Astrocyte (in vitro differentiated cells and primary cell): Measurements from ENCODE around the genes PGAM2 and MYL7.

- PRO-cap = no peak
- RRBS, 2 experiments = no CpG with 5 or more reads among the region's 1 CpG
Measured at GRCh38 chr7:39649631-39650140, 26.3 kb downstream of the RALA start.

DNA sequence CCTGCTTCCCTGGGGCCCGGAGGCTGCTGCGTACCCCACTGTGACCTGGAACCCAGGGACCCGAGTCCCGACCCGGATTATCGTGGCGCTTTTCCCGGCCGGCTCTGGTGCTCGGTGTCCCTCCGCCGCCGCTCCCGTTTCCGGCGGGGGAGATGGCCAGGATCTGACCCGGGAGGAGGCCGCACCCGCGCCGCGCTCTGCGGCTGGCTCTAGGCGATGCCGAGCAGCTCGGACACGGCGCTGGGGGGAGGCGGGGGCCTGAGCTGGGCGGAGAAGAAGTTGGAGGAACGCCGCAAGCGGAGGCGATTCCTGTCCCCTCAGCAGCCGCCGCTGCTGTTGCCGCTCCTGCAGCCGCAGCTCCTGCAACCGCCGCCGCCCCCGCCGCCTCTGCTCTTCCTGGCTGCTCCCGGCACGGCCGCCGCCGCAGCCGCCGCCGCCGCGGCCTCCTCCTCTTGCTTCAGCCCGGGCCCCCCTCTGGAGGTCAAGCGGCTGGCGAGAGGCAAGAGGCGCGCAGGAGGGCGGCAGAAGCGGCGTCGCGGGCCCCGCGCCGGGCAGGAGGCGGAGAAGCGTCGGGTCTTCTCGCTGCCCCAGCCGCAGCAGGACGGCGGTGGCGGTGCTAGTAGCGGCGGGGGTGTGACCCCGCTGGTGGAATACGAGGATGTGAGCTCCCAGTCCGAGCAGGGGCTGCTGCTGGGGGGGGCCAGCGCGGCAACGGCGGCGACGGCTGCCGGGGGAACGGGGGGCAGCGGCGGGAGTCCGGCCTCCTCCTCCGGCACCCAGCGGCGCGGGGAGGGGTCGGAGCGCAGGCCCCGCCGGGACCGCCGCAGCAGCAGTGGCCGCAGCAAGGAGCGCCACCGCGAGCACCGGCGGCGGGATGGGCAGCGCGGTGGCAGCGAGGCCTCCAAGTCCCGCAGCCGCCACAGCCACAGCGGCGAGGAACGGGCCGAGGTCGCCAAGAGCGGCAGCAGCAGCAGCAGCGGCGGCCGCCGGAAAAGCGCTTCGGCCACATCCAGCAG is 678 bp downstream of the CDK13 start:
- PRO-cap = bidirectional peak, plus-strand start at position 484 of the sequence, minus-strand start at position 389 of the sequence
- RRBS, 2 experiments = 1 to 2% methylated on average over 50 of the region's 124 CpGs

DNA sequence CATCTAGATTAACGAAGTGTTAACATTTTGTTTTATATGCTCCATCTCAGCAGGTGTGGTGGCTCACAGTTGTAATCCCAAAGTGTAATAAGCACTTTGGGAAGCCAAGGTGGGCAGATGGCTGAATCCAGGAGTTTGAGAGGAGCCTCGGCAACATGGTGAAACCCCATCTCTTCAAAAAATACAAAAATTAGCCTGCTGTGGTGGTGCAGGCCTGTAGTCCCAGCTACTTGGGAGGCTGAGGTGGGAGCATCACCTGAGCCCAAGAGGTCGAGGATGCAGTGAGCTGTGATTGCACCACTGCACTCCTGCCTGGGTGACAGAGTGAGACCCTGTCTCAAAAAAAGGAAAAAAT is 41.6 kb downstream of the CDK13 start:
- PRO-cap = no peak
- RRBS, 2 experiments = no CpG with 5 or more reads among the region's 3 CpGs

GRCh38 chr7:40437499-40438095 is 302.8 kb downstream of the SUGCT start:
- PRO-cap = no peak
- RRBS, 2 experiments = no CpG with 5 or more reads among the region's 2 CpGs

- PRO-cap = no peak
- RRBS, 2 experiments = no CpG with 5 or more reads among the region's 3 CpGs
Measured at GRCh38 chr7:40469430-40469875, 334.6 kb downstream of the SUGCT start.

DNA sequence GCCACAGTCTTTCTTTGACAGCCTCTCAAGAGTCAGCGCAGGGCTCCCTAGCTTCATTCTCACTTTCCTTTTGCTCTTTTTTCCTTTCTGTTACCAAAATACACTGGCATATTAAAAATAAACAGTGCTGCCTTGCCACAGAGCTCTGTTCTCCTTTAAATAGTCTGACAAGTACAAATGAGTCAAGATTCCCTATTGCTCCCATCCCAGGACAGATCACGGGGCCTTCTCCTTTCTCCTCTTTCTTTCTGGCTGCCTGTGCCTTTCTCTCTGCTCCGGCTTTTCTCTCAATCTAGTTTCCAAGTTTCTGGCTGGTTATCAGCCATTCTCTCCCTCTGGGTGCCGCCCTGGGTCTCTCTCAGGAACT is 132.4 kb upstream of the INHBA start:
- PRO-cap = no peak
- RRBS, 2 experiments = no CpG with 5 or more reads among the region's 4 CpGs

DNA sequence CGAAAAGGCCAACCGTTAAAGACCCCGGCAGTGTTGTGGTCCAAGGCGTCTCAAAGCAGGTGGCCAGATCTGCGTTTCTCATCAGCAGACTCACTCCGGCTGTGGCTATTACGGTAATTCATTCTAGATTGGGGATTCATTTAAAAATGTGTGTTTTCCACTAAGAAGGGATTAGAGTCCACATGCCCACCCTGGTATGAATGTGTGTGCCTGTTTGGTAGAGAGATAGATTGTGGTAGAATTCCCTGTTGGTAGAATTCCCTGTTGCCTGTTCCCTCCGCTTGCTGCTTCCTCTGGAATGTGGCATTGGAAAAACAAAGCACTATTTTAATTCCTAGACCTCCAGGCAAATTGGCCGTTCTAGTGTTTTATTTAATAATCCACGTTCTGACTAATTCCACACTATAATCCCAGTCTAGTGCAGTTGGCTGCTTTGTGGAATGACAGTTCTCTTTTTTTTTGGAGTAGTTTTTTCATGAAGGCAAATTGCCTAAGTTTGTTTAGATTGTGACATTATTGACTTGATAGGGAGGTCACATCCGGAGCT is 1.9 kb downstream of the HECW1 start:
- PRO-cap = no peak
- RRBS, 2 experiments = 11 to 16% methylated on average over 4 of the region's 11 CpGs

DNA sequence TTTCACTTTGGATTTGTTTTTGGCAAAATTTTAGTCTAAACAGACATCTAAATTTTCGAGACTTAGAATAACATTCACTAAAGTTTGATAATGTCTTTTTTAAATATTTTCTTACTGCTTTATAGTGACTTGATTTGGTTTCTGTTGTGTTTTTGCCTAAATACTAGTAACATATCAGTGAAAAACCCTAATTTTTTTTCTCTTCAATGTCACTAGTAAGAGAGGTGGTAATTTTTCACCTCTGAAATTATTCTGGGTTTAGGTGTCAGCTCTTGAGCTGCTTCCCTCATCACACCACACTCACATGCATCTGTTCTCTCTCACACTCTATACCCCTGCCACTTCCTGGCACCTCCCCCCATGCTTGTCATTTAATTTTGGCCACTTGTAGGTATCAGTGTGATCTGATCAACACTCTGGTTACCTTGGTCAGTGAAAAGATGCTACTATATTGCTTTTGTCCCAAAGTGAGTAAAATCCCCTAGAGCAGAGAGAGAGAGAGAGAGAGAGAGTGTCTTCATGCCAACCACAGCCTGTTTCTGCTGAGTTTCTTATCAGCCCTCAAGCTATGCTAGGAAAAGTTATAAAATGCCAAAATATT is 42.5 kb downstream of the STK17A start:
- PRO-cap = no peak
- RRBS, 2 experiments = no CpG with 5 or more reads among the region's 1 CpG

DNA sequence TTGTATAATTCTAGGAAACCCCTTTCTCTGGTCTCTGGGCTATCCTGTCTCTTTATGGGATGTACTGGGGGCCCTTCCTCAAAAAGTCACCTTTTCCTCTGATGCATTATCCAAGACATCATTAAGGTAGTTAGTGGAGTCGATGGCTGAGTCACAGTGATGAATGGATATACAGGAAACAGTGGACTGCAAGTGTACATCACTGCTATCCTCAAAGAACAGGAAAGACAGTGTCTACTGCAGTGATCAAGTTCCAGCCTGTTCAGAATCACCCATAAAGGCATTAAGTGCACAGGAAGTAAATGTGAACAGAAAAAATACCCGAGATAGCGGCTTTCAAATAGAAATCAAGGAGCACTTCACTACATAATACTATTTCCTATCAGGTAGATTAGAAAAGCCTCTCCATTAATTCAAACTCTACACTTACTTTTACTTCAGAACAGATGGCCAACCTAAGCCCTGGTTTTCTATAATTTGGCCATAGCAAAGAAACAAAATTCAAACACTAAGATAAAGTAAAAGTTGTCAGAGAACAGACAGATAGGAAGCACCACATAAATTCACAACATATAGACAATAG is 54.6 kb downstream of the STK17A start:
- PRO-cap = no peak
- RRBS, 2 experiments = no CpG with 5 or more reads among the region's 3 CpGs

DNA sequence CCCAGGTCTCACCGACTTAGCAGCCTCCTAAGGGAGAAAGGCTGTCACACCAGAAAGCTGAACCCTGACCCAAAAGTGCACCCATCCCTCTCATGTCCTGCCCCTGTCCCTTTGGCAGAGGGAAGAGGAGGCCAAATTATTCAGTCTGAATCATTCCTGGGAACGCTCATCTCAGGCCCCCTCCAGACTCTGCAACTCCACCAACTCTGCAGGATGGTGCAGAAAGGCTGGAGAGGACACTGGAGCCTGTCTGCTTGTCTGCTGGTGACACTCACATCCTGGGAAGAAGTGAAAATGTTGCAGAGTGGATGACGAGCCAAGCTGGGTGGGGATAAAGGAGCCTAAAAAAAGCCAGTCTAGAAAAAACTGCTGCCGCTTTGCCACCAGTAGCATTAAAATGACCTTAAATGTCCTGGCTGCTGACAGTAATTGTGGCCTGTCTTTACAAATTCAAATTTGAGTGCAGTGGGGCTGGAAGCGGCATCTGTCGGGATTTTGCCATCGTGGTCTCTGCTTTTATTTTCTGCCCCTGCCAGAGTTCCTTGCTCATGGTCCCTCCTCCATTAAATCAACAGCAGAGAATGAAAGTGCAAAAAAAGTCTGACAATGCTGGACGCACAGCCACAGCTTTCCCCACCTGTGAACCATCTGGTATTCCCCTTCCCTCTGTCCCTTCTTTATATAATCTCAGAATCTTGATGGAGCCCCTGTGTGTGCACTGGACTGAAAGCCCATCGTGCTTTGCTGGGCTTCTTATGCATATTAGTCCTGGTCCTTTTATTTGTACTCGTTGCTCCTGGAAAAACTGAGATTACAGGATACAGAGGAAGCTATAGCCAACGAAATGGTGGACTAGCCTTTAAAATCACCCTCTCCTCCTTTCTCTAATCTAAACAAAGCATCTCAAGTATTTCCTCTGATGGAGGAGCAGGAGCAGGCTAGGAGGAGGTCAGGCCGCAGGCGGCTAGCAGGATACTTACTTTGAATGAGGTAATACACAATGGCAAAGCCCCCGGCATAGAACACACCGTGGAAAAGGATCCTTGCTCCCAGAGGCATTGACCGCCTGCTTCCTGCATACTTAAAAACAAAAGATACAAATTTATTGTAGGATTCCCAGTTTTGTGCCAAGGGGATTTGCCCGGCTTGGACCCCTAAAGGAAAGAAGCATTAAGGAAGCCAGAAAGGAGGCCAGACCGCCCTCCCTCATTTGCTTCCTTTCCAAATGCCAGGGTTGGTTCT is 64.1 kb downstream of the STK17A start:
- PRO-cap = no peak
- RRBS, 2 experiments = 0% methylated on average over 2 of the region's 18 CpGs; no CpG with 5 or more reads in 1 of the 2 experiments

DNA sequence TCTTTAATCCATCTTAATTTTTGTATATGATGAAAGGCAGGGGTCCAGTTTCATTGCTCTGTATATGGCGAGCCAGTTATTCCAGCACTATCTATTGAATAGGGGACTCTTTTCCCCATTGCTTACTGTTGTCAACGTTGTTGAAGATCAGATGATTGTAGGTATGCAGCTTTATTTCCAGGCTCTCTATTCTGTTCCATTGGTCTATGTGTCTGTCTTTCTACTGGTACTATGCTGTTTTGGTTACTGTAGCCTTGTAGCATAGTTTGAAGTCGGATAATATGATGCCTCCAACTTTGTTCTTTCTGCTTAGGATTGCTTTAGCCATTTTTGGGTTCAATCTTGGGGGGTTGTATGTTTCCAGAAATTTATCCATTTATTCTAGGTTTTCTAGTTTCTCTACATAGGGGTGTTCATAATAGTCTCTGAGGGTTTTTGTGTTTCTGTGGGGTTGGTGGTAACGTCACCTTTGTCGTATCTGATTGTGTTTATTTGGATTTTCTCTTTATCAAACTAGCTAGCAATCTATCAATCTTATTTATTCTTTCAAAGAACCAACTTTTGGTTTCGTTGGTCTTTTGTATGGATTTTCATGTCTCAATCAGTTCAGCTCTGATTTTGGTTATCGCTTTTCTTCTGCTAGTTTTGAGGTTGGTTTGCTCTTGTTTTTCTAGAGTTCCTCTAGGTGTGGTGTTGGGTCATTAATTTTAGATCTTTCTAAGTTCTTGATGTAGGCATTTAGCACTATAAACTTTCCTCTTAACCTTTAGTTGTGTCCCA is 26.9 kb downstream of the COA1 start:
- PRO-cap = no peak
- RRBS, 2 experiments = no CpG with 5 or more reads among the region's 7 CpGs

DNA sequence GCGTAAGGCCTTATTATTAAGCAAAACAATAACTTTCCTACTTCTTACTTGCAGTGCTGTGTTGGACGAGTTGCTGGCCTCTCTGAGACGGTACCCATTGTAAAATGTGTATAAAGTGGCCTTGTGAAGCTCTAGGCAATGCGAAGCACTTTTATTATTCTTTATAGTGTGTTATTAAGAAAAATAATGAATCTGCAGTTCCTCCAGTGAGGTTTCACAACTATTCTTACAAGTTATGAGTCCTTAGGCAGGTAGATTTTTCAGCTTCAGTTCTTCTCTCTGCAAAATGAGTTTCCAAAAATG is 519 bp upstream of the URGCP start:
- PRO-cap = no peak
- RRBS, 2 experiments = no CpG with 5 or more reads among the region's 4 CpGs

GRCh38 chr7:43975038-43975290 is 22.7 kb upstream of the SPDYE1 start:
- PRO-cap = no peak
- RRBS, 2 experiments = no CpG with 5 or more reads among the region's 7 CpGs

DNA sequence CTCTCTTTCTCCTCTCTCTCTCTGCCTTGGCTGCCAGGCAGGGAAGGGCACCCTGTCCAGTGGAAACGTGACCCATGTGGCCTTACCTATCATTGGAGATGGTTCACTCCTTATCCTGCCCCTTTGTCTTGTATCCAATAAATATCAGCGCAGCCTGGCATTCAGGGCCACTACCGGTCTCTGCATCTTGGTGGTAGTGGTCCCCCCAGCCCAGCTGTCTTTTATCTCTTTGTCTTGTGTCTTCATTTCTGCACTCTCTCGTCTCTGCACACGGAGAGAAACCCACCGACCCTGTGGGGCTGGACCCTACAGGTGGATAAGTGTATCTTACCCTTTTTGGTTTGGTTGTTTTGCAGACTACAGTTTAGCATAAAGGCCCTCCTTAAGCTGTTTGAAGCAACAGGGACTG is 23.0 kb downstream of the SPDYE1 start:
- PRO-cap = no peak
- RRBS, 2 experiments = no CpG with 5 or more reads among the region's 6 CpGs

- PRO-cap = no peak
- RRBS, 2 experiments = 41% methylated on average over 2 of the region's 43 CpGs; no CpG with 5 or more reads in 1 of the 2 experiments
Measured at GRCh38 chr7:44064808-44065725, at the start of gene PGAM2. TSS of gene PGAM2 (minus strand) at chr7:44065567.

DNA sequence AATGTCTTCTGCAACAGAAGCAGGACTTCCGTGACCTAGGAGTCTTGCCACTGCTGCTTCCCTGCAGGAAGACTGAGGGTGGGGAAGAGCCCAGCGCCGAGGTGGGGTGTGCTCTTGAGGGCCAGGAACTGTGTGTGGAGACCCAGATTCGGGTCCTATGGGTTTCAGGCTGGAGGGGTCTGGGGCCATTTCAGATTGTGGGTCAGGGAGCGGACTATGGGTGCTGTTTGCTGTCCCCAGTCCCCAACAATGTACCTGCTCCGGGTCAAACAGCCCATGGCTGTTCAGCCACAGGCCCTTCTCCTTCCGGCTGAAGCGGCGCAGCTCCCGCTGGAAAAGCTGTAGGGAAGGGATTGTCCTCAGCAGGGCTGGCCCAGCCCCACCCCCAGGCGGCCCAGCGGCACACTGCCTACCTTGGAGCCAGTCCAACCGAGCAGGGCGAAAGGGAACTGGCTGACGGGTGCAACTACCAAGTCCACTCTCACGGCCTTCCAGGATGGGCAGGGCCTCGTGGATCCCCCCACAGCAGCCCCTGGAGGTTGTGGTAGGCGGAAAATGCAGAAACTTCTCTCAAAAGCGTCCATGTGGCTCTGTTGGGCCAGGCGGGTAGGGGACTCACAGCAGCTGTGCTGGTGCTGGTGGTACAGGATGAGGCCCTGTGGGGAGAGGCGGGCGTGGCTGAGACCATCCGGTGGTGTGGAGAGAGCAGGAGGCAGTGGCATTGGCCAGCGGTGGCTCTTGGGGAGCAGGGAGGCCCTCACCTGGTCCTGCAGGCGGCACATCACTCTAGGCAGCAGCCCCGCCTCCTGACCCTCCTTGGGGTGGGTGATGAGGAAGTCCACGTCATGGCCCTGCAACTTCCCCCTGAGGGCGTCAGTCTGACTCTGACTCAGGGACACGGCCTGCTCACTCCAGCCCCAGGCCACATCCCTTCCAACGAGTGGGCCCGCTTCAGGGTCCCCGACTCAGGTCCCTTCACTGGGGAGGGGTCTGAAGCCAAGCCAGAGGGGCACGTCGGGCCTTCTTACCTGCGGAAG is 8.3 kb upstream of the PGAM2 start:
- PRO-cap = no peak
- RRBS, 2 experiments = 50 to 88% methylated on average over 1 of the region's 35 CpGs

DNA sequence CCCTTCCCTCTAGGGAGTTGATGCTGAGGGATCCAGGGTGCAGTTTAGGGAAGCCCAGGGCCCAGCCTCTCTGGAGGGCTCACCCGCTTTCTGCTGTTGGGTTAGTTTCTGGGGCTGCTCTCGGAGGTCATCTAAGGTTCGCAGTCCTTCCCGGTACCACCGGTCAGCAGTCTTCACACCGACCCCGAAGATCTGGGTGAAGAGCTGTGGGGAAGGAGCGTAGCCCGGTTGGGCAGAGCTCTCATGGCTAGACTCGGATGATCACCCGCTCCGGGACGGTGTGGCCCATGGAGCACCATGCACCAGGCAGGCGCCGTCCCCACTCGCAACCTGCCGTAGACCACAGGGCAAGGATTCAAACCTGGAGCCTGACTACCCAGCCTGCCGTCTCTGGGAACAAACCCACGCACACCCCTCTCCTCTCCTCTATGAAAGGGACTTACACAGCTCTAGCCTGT is 5.9 kb downstream of the POLM start:
- PRO-cap = no peak
- RRBS, 2 experiments = 94 to 97% methylated on average over 5 to 6 of the region's 19 CpGs

DNA sequence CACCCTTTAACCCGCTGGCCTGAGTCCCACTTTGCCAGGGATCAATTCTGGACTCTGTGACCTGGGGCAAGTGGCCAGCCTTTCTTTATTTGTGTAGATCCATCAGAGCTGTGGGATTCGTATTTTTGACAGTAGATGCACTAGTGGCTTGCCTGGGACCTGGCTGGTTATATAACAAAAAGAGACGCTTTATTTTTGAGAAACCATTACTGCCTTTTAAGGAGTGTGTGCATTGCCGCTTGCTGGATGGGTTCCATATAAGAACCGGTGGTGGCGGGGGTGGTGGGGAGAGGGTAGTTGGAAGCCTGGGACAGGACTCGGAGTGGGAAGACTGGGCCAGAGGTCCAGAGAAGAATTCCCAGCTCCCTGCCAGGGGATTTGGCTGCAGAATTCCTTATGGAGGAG is 7.9 kb upstream of the POLM start:
- PRO-cap = no peak
- RRBS, 2 experiments = no CpG with 5 or more reads among the region's 7 CpGs

- PRO-cap = no peak
- RRBS, 2 experiments = no CpG with 5 or more reads among the region's 11 CpGs
Measured at GRCh38 chr7:44114737-44115410, 8.5 kb downstream of the POLD2 start.

DNA sequence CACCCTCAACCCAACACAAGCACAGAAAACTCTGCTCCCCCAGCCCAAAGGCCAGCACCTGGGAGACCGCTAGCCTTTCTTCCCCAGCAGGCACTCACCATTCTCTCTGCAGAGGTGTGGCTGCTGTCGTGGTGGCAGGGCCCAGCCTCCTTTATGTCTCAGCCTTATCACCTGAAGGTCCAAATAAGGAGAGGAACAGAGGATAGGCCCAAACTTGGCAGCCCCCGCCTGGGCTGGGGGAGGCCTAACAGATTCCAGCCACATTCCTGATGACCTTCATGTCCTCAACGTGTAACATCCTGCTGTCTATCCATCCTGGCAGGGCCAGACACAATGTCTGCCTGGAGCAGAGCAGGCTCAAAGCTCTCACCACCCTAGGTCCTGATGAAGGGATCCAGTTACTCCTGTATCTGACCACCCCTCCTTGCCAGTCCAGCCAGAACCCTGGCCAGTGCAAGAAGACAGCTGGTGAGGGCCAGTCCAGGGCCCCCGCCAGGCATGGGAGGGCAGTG is at the start of gene MYL7:
Gene MYL7 (minus strand): TSS at position 128 of the 512 bp plus-strand sequence.
- PRO-cap = no peak
- RRBS, 2 experiments = no CpG with 5 or more reads among the region's 5 CpGs